Measurements from ENCODE around the gene TRPC4AP.

DNA sequence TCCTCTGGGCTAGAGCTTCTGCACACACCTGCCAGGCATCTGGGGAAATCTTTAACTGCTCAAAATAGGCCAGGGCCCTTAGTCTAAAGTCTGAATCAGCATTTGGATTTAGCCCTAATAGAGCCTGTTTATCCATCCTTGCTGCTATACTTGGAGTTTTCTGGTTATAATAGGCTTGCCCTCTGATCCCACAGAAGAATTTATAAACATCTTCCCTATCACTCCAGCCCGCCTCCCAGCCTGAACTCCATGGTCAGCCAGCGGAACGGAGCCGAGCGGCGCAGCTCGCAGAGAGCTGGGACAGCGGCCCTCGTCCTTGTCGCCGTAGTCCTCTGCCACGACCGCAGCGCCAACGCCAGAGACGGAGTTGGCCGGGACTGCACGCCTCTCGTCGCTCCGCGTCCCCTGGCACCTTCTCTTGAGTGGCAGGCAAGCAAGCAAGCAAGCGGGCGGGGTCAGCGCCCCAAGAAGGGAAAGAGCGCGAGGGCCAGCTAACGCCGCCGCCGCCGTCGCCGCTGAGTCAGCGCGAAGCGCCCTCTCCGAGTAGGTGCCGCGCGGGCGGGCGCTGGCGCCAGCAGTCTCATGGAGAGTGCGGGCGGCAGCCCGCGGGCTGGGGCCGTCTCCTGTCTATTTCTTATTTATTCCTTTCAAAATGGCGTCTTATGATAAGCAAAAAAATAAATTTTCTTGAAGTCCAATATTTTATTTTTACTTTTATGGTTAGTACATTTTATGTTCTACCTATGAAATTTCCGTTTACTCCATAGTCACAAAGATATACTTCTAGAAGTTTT lies 25.3 kb upstream of the ASIP start:
- RRBS, result no CpG with 5 or more reads among the region's 51 CpGs

- RRBS, result 90% methylated on average over 1 of the region's 9 CpGs
These were observed 25.1 kb upstream of the ITCH start for GRCh38 chr20:34337978-34338418.

DNA sequence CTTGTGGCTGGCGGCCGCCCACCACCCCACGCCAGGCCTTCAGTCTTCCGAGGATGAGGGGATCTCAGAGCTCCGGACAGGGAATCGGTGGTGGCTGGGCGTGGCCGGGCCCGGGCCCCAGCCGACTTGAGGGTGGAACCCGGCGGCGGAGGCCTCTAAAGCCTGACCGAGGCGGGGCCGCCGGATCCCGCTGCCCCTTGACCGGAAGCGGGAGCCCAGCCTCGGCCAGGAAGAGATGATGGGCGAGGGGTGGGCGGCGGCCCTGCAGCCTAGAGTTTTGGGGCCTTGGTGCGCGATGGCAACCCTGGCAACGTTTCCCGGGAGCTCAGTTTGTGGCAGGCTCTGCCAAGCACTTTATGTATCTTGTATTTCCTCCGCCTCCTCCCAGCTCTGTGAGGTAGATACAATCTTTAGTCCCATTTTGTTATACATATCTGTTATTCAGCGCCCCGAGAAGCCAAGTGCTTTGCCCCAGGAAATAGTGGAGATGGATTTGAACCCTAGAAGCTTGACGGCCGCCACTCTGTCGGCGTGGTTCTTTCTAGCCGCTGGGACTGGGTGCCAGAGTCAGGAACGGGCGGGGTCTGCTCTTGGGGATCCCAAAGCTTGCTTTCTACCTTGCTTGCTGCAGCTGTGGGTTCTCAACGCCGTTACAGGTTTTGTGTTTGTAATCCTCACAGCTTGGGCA lies 402 bp downstream of the DYNLRB1 start:
- RRBS, result 1% methylated on average over 18 of the region's 40 CpGs

GRCh38 chr20:34705262-34706317 lies 1.4 kb downstream of the TP53INP2 start:
- RRBS, result no CpG with 5 or more reads among the region's 8 CpGs

DNA sequence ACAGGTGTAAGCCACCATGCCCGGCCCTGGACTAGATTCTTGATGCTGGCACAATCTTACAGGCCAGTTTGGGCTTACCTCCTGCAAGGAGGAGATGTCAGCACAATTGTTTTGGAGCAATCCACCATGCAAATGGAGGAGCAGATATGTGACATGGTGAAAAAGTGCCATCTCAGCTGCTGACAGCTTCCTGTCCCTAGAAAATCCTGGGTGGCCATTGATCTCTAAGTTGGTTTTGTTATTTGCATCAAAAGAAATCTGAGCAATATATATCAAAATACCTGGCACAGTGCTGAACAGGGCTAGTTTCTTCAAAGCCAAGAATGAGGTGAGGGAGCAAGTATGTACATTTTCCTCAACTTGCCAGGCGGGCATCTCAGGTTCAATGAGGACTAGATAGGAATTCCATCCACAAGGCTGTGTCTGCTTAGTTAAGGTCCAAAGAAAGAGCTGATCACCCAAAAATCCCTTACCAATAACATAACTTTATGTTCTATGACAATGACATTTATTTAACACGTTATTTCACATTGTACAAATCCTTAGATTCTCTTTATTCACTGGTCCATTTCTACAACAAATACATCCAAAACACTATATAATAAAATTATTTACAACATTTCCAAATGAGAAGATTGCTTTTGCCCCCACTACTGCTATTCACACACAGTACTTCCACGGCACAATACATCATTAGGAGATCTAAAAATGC lies 10.3 kb downstream of the TP53INP2 start:
- RRBS, result no CpG with 5 or more reads among the region's 4 CpGs

- RRBS, result no CpG with 5 or more reads among the region's 3 CpGs
These were observed 28.0 kb downstream of the TP53INP2 start for GRCh38 chr20:34731975-34732718.

GRCh38 chr20:34740636-34741682 lies 36.8 kb downstream of the TP53INP2 start:
- RRBS, result 100% methylated on average over 1 of the region's 12 CpGs

DNA sequence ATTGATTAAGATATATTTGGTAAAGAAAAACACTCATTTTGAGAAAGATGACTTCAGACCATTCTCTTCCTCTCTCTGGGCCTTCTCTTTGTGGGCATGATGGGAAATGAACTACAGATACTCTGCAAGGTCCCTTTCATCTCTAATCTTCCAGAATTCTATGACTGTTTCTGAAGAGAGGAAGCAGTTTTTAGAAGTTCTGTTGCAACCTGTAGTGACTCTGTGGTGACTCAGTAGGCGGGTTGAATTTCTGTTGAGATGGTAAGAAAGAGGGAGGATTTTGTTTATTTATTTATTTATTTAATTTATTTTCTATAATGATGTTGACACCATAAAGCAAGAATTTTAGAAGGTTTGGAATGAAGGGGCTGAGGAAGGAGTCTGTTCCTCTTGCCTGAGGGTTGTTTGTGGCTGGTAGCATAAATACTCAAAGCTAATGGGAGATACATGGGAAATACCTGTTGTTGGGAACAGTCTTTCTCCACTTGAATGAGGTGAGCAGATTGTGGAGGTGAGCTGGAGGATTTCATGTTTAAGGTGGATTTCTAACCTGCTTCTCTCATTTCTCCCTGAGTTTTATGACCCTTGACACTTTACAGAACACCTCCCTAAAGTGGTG lies 14.9 kb downstream of the ACSS2 start:
- RRBS, result no CpG with 5 or more reads among the region's 1 CpG

DNA sequence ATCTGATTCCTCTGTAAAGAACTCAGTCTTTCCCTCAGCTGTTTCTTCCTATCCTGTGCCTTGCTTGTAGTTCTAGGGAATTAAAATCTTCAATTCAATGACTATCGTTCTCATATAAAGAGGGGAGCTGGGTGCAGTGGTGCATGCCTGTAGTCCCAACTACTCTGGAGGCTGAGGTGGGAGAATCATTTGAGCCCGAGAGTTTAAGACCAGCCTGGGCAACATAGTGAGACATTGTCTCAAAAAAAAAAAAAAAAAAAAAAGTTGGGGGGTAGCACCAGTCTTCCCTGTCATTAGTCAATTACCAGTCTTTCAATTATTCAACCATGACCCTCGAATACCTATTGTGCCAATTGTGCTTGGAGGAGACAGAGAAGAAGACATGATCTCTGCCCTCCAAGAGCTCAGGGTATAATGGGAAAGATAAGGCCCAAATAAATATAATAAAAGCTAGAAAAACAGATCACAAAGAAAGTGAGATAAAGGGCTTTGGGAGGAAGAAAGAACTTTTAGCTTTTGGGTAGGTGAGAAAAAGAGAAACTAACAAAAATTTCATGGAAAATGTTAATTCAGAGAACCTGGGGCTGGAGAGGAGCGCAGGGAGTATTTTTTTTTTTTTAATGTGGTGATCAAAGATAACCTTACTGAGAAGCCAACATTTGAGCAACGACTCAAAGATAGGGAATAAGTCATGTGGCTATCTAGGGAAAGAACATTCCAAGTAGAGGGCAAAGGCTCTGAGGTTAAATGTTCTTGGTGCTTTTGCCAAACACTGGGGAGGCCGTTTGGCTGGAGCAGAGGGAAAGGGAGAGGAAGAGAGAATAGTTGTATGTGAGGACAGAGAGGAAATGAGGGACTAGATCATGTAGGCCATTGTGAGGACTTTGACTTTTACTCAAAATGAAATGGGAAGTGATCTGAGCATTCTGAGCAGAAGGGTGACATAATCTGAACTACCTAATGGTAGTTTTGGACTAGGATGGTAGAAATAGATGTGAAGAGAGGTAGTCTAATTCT lies 27.5 kb downstream of the ACSS2 start:
- RRBS, result no CpG with 5 or more reads among the region's 6 CpGs

DNA sequence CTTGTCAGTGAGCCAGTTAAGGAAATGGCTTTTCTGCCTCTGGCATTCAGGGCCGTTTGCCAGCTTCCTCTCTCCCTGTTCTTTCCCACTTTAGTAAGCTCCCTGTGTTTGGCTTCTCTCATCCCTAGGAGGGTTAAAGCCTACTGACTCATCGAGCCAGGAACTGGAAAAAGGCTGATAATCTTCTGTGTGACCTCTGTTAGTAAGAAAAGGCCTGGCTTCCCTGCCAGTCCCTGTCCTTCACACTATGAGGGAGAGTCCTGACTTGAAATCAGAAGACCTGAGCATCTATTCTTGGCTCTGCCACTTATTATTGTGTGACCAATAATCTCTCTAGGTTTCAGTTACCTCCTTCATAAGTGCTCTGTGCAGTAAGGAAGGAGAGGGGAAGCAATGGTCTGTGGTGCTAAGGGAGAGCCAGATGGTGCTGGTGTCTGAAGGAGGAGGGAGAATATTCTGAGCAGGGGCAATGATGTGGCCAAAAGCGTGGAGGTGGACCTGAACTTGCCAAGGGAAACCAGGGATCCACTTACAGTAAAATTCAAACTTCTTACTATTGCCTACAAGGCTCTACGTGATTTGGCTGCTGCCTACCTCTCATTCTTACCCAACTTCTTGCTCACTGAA lies 31.4 kb downstream of the ACSS2 start:
- RRBS, result no CpG with 5 or more reads among the region's 4 CpGs

DNA sequence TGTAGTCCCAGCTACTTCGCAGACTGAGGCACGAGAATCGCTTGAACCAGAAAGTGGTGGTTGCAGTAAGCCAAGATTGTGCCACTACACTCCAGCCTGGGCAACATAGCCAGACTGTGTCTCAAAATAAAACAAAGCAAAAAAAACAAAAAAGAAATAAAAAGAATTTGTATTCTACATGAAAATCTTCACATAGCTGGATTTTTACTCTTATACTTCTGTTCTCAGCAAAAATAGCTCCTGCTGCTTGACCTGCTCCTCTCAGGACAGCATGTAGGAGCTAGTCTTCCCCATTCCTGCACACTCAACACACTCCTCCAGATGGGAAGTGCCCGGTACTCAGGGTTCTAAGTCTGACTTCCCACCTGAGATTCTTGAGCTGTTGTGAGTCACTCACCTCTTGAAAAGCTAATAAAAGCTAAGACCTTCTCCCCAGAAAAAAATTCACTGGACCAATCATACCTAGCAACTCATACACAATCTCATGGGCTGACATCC lies 53.6 kb downstream of the TRPC4AP start:
- RRBS, result no CpG with 5 or more reads among the region's 4 CpGs

DNA sequence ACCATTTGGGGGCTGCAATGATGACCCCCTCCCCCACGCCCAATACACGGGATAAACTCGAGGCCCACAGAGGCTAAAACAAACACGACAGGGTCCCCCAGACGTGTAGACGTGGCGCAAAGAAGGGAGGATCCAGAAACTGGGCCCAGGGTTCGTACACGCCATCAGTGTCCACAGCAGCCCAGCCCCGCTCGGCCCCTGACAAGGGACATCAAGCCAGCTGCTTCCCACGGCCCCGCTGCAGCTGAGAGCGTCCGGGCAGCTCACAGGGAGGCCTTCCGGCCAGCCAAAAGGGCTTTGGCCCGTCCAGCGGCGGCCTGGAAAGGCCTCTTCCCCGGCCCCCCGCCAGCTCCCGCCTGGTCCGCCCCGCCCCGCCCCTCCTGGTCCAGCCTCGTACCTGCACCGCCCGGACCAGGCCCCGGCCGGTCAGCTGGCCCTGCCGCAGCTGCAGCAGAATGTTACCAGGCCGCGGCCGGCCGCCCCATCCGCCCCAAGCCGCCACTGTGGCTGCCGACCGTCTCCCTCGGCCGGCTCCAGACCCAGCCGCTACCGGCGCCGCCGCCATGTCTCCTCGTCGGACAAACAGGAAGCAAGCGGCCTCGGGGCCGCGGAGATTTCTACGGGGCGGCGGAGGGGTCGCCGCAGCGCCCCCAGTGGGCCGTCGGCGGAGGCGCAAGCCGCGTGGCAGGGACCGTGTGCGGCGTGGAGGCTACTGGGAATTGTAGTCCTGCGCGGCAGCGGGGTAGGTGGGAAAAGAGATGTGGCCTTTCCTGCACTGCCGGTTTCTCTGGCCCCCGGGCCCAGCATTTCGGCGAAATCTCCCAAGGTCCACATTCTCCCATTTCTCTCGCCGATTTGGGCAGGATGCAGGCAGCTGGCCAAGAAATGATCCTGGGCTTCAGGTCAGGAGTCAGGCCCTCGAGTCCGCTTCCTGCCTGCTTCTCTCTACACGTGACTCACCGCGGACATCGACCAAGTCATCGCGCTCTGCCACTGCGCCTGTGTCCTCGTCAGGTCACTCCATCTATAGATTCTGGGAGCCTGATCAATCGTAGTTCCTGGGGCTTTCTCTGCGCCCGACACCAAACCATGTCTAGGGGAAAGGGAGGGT lies at the start of gene TRPC4AP:
TSS of gene TRPC4AP (minus strand) at position 591 of the 1,111 bp plus-strand sequence.
- RRBS, result 1% methylated on average over 24 of the region's 89 CpGs

- RRBS, result no CpG with 5 or more reads among the region's 3 CpGs
These were observed 25.3 kb upstream of the TRPC4AP start for GRCh38 chr20:35117849-35118402.

- RRBS, result no CpG with 5 or more reads among the region's 5 CpGs
These were observed 14.9 kb upstream of the FAM83C start for GRCh38 chr20:35306910-35307702.

DNA sequence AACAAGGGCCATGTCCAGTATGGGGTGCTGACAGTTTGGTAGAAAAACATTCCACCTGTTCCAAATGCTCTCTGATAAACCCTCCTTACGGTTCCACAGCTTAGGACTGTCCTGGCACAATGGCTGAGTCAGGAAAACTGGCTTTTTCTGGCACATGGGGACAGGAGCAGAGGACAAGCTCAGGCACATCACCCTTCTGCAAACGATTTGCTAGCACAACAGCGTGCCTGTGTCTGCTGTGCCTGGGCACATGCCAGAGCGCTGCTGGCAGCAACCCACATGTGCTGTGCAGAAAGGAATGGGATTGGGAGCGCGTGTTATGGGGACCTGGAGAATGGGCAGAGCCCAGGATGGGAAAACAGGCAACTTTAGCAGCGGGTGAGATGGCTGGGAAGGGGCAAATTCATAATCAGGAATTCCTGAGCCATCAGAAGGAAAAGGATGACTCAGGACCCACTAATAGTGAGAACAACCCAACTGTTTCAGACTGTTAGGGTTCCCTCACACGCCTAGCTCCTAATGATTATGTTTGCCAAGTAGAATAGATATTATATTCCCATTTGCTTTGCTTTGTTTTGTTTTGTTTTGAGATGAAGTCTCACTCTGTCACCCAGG lies 16.0 kb upstream of the FAM83C start:
- RRBS, result no CpG with 5 or more reads among the region's 8 CpGs

DNA sequence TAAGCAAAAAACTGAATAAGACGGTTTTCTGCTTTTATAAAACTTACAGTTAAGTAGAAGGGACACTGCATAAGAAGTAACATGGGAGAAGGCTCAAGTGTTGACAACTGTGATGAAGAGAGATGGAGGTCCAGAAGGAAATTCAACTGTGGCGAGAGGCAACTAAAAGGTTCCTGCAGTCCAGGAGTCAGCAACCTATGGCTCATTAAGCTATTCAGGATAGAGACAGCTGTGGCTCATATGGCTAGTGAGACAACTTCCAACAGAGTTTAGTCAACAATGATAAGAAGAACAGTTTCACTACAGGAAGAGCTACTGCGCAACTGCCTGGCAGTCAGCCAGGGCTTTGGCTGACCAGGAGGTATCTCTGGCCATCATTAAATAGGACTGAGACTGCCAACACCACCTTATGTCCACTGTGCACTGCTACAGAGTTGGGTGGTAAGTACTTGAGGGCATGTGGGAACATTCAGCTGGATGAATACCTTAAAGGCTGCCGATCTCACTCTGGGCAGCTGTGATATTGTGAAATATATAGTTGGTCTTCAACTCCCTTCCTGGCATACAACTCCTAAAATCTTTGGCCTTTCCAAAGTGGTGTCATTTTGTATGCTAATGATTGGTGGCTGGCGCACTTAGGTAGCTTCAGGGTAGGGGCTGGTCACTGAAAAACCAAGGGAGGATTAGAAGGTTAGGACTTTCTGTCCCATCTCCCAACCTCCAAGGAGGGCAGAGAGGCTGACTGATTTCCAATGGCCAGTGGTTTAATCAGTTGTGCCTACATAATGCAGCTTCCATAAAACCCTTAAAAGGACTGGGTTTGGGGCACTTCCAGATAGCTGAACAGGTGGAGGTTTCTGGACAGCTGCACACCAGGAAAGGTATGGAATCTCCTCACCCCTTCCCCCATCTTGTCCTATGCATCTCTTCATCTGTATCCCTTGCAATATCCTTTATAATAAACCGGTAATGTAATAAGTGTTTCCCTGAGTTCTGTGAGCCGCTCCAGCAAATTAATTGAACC lies 52.3 kb upstream of the FAM83C start:
- RRBS, result no CpG with 5 or more reads among the region's 7 CpGs

DNA sequence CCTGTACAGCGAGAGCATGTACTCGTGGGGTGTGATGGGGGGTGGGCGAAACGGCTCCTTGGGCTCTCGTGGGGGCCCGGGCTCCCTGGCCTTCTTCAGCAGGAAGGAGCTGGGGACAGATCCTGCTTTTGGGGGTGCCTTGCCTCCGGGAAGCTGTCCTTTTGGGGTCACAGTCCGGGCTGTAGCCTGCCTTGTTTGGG lies 733 bp downstream of the GDF5 start:
- RRBS, result 88% methylated on average over 3 of the region's 8 CpGs

- RRBS, result no CpG with 5 or more reads among the region's 16 CpGs
These were observed 15.2 kb downstream of the ERGIC3 start for GRCh38 chr20:35556907-35557704.

- RRBS, result 0% methylated on average over 5 of the region's 23 CpGs
These were observed 1.0 kb downstream of the CPNE1 start for GRCh38 chr20:35663415-35664381.

GRCh38 chr20:35871302-35871562 lies 83.1 kb downstream of the SCAND1 start:
- RRBS, result no CpG with 5 or more reads among the region's 3 CpGs